GM23338 (cell line): ENCODE measurements around a stretch of chr2.

GRCh38 chr2:62411320-62412026 is 94.5 kb downstream of the TMEM17 start:
- PRO-cap, result no peak
- RAMPAGE, long total RNA, result no peak

DNA sequence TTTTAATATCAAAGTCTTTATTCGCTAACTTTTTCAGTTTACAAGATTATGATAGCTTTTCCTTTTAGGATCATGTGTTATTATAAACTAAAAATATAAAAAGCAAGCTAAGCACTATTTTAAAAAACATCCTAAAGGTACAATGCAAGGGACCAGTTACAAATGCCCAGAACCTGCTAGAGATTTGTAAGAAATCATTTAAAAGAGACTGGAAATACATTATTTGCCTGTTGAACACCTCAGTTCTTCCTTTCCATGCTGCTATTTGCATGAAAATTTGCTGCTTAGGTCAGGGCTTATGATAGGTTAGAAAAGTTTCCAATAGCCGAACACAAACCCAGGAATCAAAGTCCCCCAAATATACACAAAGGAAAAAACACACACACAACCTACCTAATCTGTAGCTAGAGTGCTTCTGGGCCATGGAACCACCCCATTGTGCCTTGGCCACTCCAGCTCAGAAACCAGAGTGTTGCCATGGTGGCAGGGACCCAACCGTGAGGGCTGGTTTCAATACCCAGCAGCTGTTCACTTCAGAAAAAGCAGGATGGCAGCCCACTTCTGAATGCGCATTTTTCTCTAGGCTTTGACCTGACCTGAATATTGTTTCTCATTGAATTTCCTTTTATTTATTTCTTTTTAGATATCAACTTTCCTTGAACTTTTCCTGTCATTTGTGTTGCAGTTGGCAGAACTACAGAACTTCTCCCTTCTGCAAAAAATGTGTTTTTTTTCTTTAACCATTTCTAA is 43.1 kb upstream of the EHBP1 start:
- PRO-cap, result no peak
- RAMPAGE, long total RNA, result no peak

DNA sequence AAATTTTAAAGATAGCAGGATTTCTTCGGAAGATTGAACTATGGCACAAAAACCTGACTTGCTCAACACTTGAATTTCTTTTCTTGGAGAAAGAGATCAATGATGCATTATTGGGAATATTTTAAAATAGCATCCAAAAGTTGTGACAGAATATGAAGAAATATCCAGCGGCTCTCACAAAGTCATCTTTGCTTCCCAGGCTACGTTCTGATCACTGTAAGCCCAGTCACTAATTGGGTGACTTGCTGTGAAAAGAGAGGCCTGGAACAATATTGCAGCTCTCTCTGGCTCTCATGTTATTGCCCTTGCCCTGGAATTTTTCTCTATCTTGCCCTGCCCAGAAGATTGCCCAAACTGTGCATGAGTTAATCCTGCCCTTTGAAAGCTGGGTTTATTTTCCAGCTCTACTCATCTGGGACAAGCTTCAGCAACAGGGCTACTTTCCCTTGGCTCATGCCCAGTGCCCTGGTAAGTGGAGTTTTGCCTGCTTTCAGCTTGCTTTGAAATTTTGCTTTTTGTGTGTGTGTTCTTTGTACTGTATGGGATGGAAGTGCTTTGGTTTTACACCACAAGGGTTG is 6.9 kb upstream of the EHBP1 start:
- PRO-cap, result no peak
- RAMPAGE, long total RNA, result no peak

DNA sequence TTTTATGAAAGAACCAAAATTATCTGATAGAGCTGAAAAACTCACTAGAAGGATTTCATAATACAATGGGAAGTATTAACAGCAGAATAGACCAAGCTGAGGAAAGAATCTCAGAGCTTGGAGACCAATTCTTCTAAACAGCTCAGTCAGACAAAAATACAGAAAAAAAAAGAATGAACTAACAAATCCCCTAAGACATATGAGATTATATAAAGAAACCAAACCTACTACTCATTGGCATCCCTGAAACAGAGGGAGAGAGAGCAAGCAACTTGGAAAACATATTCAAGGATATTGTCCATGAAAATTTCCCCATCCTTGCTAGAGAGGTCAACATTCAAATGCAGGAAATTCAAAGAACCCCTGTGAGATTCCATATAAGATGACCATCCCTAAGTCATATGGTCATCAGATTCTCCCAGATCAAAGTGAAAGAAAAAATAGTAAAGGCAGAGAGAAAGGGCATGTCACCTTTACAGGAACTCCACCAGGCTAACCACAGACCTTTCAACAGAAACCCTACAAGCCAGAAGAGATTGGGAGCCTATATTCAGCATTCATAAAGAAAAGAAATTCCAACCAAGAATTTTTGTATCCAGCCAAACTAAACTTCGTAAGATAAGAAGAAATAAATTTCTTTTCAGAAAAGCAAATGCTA is 170.4 kb downstream of the EHBP1 start:
- PRO-cap, result no peak
- RAMPAGE, long total RNA, result no peak

- PRO-cap, result no peak
- RAMPAGE, long total RNA, result no peak
Measured at GRCh38 chr2:62928039-62928684, 122.5 kb upstream of the OTX1 start.

DNA sequence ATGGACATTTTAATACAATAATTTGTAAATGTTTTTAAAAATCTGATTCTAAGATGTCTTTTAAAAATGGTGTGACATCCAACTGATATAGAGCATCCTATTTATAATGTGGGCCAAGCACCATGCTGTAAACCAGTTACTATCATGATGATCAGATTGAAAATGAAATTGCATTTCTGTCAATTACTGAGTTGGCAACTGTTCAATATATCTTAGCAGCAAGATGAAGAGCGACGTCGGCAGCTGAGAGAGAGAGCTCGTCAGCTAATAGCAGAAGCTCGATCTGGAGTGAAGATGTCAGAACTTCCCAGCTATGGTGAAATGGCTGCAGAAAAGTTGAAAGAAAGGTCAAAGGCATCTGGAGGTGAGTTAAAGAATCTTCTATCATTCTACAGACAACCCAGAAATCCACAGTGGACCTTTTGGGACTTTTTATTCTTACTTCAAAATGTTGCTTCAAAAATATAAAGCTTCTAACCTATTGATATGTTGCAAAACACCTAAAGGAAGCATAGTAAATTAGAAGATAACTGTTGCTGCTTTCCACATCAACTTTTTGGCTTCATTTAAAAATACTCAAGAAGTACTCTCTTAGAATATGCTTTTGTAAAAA is 71.6 kb upstream of the OTX1 start:
- PRO-cap, result no peak
- RAMPAGE, long total RNA, result no peak

DNA sequence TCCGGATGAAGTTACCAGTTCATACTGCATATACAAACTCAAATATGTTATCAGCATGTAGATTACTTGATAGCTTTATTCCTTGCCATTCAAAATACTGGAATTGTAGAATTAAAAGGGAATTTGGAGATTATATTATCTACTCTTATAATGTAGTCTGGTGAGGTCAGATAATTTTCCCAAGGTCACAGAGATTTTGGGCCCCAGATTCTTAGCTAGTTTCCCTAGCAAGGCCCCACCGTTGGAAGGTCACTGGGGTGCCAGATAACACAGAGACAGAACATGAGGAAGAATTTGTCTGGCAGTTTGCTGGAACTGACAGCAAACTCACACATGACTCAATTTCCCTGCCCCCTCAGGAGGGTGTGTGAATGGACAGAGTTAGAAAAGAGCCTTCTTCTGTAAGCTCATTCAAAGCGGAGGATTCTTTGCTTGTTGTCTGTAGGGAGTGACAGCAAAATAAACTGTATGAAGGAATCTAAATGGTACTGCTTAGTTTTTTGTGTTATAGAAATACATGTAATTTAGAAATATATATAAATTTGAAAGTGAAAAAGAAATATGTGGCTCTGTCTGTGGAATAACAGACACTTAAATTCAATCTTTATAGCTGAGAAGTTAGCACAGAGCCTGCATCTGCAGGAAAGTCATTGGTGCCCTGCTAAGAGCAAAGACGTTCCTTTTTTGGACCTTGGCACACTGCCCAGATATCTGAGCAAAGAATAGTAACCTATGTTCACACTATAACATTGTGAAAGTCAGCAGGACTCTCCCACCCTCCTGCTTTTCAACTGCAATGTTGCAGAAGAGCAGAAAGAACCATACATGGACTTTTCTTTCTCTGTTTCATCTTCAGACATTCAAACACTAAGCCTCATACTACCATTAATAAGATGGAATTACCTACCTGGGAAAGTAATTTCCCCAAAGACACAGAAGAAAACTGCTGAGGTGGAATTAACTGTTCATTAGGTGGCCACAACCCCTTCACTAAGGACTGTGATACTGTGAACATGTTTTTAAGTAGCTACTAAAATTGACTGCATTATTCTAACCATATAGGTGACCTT is 2.1 kb downstream of the MDH1 start:
- PRO-cap, result no peak
- RAMPAGE, long total RNA, result no peak

- PRO-cap, result bidirectional peak, plus-strand start at chr2:63615331, minus-strand start at chr2:63615189
- RAMPAGE, long total RNA, result no peak
Measured at GRCh38 chr2:63614988-63615455, 26.3 kb downstream of the MDH1 start.

DNA sequence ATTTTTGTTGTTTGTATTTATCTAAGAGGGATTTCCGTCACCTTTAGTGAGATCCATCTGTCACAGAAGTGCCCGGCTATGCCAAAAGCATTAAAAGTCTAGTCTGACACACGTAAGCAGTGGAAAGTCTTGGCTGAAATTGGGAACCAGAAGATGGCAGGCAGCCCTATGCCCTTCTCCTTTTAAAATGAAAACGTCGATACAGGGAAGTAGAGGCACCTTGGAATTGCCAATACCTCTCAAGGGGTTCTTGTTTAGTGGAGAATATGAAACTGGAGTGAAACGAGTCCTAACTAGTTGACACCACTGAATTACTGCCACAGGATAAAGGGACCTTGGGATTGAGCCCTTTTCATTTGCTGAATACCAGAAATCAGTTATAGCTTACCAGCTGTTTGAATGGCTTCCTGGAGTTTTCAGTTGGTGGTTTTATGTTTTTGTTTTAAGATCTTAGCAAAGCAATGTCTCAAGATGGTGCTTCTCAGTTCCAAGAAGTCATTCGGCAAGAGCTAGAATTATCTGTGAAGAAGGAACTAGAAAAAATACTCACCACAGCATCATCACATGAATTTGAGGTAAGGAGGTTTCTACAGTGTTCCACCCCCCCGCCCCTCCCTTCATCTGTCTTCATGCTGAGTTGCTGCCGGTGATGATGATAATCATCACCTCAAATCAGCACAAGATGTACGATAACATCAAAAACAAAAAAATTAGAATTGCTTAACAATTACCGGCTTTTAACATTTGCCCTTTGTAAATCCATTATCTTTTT is 14.3 kb downstream of the UGP2 start:
- PRO-cap, result no peak
- RAMPAGE, long total RNA, result no peak

- PRO-cap, result no peak
- RAMPAGE, long total RNA, result no peak
Measured at GRCh38 chr2:63886041-63886874, 44.6 kb downstream of the UGP2 start.

GRCh38 chr2:63935370-63935878 is 83.8 kb downstream of the VPS54 start:
- PRO-cap, result no peak
- RAMPAGE, long total RNA, result no peak

DNA sequence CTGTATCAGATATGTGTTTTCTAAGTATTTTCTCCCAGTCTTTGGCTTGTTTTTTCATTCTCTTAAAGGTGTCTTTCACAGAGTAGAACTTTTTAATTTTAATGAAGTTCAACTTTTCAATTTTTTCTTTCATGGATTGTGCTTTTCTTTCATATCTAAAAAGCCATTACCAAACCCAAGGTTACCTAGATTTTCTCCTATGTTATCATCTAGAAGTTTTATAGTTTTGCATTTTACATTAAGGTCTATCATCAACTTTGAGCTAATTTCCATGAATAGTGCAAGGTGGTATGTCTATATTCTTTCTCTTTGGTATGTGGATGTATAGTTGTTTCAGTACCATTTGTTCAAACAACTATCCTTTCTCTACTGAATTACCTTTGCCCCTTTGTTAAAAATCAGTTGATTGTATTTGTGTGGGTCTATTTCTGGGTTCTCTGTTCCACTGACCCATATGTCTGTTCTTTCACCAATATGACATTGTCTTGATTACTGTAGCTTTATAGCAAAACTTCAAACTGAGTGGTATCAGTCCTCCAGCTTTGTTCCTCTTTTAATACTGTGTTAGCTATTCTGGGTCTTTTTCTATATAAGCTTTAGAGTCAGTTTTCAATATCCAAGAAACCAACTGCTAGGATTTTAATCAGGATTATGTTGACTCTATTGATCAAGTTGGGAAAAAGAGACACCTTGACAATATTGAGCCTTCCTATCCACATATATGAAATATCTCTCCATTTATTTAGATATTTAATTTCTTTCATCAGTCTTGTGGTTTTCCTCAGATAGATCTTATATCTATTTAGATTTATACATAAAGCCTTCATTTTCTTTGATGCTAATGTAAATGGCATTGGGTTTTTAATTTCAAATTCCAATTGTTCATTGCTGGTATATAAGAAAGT is 45.1 kb downstream of the VPS54 start:
- PRO-cap, result no peak
- RAMPAGE, long total RNA, result no peak

GRCh38 chr2:64021526-64022080 is 2.4 kb upstream of the VPS54 start:
- PRO-cap, result no peak
- RAMPAGE, long total RNA, result no peak

- PRO-cap, result no peak
- RAMPAGE, long total RNA, result no peak
Measured at GRCh38 chr2:64036421-64036796, 17.2 kb upstream of the VPS54 start.

- PRO-cap, result no peak
- RAMPAGE, long total RNA, result no peak
Measured at GRCh38 chr2:64093434-64093873, 50.8 kb downstream of the PELI1 start.

DNA sequence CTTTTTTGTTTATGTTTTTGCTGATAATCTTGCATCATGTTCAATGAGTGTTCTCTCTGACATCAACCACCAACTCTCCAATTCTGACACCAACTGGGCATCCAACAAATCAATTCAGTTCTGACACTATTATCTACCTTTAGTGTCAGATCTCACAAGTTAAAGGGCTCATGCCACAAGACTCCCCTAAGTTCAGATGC is 19.6 kb downstream of the PELI1 start:
- PRO-cap, result no peak
- RAMPAGE, long total RNA, result no peak

- PRO-cap, result unidirectional peak, minus-strand start at chr2:64203725
- RAMPAGE, long total RNA, result no peak
Measured at GRCh38 chr2:64203473-64203833, 59.2 kb upstream of the PELI1 start.

GRCh38 chr2:64203834-64204785 is 59.9 kb upstream of the PELI1 start:
- PRO-cap, result unidirectional peak, minus-strand start at chr2:64204296; unidirectional peak, minus-strand start at chr2:64204374
- RAMPAGE, long total RNA, result no peak

GRCh38 chr2:64227926-64228713 is 83.9 kb upstream of the PELI1 start:
- PRO-cap, result bidirectional peak, plus-strand start at chr2:64228457, minus-strand start at chr2:64228205
- RAMPAGE, long total RNA, result no peak

GRCh38 chr2:64312238-64312898 is 141.6 kb upstream of the LGALSL start:
- PRO-cap, result no peak
- RAMPAGE, long total RNA, result no peak